GM12892 (cell line): ENCODE measurements around a stretch of chr4.

GRCh38 chr4:184412649-184413236 lies 61.6 kb downstream of the IRF2 start:
- RRBS: no CpG with 5 or more reads among the region's 14 CpGs

- RRBS: no CpG with 5 or more reads among the region's 9 CpGs
These were observed 20.8 kb downstream of the IRF2 start for GRCh38 chr4:184453418-184454094.

DNA sequence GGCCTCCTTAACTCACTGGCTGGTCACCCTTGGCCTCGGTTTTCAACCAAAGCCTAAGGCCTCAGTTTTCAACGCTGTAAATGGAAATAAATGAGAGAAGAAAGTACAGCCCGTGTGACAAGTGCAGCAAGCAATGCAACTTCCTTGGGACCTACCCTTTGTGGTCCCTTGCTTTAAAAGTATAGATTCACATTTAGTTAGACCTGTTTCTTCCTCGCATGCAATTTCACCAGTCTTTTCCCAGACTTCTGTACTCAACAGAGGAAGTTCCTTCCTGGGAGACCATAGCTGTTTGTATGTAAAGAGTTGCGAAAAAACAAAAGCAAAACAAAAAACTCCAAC lies 1.1 kb upstream of the IRF2 start:
- RRBS: no CpG with 5 or more reads among the region's 5 CpGs

GRCh38 chr4:184647896-184649066 lies 966 bp downstream of the CASP3 start:
- RRBS: under 1% methylated on average over 21 of the region's 65 CpGs

GRCh38 chr4:184688443-184688839 lies 38.9 kb downstream of the PRIMPOL start:
- RRBS: no CpG with 5 or more reads among the region's 11 CpGs

- RRBS: no CpG with 5 or more reads among the region's 3 CpGs
These were observed 29.4 kb upstream of the CENPU start for GRCh38 chr4:184763381-184763659.

DNA sequence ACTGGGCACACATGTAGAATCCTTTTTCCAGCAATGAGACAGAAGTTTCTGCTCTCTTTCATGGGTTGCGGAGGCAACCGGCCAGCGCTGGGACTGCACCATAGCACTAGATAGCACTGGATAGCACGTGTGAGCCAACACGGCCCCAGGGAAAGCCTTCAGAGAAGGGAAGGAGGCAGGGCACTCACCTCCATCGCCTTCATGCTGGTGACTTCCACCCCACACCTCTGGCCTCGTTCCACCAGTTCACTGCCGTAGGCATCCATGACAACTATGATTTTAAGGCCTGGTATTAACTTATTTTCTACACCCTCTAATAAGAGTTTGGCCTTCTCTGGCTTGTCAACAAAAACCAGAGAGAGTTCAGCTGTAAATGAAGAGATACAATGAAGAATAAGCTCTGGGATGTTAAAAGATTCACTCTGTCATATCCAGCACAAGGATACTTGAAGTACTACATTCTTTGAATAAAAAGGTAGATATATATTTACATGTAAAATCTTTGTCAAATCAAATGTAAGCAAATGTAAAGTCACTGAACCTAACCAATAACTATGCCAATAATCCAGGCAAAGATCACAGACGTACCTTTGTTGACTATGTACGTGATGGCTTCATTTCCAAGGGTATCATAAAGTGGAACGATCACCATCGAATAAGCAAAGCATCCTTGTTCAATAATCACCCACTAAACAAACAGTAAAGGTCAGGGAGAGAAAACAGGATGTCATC lies 42.6 kb upstream of the CENPU start:
- RRBS: no CpG with 5 or more reads among the region's 12 CpGs

DNA sequence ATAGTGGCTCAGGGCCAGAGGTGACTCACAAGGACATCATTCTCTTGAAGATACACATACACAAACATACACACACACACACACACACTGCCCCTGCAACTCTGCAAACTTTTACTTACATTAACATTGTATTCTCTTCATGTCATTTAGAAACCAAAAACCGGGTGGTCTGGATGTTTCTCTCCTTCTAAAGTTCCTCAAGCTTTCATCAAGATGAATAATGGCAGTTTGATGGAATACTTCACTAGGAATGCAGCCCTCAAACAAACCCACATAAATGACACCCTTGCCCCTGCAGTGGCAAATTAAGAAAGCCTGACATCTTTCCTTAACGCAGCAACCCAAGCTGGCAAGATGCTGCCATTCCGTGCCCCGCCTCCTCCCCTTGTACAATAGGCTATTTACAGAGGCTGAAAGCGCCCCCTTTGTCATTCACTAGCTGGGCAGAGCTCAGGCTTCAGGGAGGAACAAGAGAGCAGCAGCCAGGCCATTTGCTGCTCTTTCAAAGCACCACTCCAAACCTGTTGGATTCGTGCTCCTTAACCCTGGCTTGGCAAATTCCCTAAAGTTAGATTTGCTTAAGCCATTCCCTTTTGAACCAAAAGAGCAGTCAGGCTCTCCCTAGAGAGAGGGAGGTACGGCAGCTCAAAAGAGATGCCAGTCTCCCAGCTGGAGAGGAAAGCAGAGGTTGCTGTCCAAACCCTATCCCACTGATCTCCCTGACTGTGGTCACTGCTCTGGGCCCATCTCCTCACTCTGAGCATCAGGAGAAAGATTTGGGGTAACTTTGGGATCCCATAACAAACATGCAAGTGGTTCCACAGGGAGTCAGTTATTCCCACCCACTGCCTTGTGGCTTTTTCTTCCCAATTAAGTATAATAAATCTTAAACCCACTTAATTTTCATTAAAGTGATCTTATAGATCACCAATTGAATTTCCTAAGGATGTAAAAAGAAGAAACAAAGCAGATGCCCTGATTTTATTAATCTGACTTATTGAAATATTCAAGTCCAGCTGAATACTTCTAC lies 17.3 kb downstream of the ACSL1 start:
- RRBS: no CpG with 5 or more reads among the region's 7 CpGs

DNA sequence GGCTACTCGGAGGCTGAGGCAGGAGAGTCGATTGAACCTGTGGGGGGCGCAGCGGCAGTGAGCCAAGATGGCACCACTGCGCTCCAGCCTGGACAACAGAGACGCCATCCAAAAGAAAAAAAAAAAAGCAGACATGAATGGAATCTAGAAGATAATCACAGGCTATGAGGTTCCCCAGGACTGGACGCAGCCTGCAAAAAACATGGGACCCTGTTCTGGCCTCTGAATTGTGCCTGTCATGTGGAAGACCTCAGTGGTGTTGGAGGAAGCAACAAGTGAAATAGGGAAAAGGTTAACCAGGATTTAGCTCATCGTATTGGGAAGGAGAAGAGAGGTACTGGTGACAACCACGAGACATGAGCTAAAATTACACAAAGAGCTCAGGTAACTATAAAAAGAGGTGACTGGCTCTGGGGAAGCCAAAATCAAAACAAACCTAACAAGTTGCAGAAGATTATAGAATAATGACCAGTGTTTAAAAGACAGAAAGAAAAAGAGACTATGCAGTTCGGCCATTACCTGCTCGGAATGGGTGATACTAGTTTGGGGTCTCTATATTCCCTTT lies 9.7 kb downstream of the ACSL1 start:
- RRBS: no CpG with 5 or more reads among the region's 11 CpGs

DNA sequence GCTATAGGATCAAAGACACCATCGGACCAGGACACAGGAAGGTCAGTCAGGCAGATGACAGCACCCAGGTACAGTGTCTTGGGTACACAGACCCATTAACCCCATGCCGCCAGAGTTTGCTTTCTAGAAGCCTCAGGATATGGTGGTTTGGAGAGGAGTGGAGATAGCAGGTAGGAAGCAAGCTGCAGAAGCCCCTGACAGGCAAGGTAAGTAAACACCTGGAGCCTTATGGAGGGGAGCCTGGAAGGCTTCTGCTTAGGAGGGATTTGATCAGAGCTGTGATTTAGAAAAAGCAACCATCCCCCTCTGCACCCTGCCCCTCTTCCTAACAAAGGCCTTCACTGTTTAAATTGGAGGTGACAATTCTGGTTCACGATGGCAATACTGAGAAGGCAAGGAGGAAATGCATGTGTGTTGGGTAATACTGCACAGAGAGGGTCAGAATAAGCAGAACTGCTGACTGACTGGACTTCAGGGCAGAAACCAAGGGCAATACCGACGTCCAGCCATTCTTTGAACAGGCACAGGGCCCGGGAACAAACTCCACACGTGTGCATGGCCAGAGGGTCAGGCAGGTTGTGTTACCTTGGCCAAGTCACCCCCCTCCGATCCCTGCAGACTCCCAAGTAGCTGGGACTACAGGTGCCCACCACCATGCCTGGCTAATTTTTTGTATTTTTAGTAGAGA lies 6.1 kb downstream of the ACSL1 start:
- RRBS: no CpG with 5 or more reads among the region's 8 CpGs

DNA sequence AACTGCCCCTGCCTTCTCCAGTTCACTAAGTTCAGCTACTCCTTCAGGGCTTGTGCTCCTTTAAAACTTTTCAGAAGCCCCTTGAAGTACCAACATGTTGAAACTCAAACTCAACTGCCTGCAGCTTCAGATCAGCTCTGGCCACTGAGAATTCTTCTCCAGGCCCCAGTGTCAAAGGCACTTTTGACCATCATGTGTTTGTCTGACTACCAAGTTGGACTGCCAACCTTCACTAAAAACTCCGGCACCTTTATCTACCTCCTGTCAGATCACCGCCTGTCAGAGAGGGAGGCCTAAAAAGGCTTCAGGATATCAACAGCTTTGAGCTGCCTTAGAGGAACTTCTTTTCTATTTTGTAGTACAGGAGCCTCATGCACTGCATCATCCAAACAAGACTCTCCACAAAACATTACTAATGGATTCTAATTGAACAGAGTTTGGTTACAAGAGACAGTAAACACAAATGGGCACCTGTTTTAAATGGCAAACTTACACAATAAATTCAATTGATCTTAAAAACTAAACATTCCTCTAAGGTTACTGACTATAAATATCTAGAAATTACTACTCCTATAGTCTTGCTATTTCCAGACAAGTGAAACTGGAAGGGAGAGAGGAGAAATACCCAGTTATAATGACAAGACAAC lies 2.7 kb downstream of the ACSL1 start:
- RRBS: no CpG with 5 or more reads among the region's 2 CpGs

GRCh38 chr4:184824016-184824516 lies 1.7 kb downstream of the ACSL1 start:
- RRBS: no CpG with 5 or more reads among the region's 9 CpGs

DNA sequence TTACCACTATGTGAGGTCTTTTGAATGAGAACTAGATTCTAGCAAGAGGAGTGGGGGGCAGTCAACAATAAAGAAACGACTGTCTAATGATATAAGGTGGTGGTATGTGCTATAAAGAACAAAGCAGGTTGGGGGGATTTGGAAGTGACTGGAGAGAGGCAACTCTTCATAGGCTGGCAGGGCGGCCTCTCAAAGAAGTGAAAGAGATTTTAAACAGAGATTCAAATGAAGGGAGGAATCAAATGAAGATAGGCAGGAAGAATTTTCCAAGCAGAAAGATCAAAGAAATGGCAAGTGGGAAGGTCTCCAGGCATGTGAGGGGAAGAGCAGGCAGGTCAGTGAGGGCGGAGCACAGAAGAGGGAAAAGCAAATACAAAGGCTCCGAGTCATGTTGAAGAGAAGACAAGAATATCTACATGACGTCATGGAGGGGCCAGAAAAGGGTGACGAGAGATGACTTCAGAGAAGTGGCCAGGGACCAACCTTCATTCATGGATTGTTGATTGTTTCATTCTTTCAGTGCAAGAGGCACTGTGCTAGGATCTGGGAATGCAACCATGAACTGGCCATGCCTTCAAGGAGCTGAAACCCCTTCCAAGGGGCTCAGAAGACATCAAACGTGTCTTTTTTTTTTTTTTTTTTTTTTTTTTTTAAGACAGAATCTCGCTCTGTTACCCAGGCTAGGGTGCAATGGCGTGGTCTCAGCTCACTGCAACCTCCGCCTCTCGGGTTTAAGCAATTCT lies 13.0 kb upstream of the ACSL1 start:
- RRBS: no CpG with 5 or more reads among the region's 11 CpGs

DNA sequence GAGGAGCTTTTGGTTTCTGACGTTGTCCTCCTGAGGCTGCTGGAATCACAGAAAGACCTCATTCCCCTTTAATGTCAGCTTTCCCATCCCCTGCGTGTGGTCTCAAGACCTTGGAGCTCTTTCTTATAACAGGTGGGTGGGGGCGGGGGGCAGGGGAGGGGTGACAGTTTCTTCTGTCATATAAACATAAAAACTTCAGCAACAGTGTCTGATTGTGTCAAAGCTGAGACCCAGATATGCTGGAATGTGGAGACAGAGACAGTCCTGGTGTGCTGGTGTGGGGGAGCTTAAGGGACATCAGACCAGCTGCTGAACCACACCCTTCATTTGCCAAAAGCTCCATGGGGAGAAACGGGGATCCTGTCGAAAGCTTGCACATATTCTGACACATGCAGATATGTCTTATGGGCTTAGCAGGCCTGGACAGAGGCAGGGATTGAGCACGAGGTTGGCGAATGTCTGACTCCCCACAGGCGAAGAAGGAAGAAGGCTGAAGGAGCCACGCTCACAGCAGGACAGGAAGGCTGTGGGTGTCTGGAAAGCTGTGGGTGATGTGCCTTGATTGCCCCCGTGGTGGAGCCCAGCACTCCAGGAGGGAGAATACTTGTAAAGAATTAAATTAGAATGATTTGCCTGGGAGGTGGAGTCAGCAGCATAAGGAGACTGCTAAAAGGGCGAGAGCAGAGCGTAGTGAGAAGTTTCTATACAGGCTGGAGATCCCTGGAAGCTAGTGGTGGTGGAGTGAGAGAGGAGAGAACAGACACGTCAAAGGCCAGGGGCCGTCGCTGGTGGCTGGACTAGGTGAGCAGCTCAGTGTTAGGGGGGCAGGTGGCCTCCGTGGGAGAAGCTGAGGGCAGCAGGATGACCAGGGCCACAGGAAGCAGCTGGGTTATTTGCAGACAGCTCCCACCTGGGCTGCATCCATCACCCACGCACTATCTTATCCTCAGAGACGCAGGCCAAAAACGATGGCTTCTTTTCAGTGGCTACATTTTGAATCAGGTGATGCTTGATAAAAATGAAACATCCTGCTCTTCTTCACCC lies 72.3 kb upstream of the ACSL1 start:
- RRBS: no CpG with 5 or more reads among the region's 19 CpGs

DNA sequence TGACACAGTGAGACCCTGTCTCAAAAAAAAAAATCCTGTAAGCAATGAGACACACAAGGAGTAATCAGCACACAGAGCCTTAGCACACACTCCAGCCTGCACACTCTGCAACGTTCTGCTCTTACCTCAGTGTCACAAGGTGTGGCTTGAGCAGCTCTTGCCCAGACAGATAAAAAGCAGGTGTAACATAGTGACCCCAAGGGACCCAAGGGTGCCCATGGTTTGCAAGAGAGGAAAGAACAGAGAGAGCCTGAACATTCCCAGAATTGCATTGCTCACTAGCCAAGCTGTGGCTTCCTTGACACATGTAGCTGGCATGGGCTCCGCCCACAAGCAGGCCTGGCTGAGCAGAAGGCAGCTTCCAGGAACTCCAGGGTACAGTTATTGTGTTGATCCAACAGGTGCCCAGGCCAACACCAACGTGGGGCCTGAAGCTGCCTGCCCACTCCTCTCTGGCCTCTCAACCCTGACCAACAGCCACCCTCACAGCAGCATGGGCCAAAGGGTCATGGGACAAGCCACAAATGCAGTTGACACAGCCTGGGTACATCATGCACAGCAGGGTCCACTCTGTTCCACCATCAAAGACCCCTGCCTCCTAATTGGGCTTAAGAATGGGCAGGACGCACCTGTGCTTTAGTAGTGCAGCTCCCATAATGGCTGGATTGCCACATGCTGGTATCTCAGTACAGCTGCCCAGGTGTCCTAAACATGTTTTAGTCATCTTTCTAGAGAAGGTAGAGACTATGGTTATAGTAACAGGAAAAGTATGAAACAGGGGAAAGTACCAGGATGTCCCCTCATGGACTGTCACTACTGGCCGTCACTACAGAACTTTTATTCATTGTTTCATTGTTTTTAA lies 73.6 kb upstream of the ACSL1 start:
- RRBS: no CpG with 5 or more reads among the region's 5 CpGs

GRCh38 chr4:185128260-185129336 lies 14.5 kb upstream of the SLC25A4 start:
- RRBS: 3% methylated on average over 14 of the region's 81 CpGs

- RRBS: no CpG with 5 or more reads among the region's 2 CpGs
These were observed 5.5 kb downstream of the SLC25A4 start for GRCh38 chr4:185148625-185148877.

DNA sequence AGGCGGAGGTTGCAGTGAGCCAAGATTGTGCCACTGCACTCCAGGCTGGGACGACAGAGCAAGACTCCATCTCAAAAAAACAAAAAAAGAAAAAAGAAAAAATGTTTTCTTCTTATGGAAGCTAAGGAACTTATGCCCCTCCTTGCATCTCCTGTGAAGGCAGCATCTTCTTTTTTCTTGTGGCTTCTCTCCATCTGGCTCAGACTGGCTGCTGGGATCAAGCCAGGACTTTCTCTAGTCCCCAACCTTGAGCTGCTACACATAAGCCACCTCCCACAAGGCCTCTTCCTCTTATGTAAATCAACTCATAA lies 10.0 kb downstream of the SNX25 start:
- RRBS: no CpG with 5 or more reads among the region's 2 CpGs

- RRBS: no CpG with 5 or more reads among the region's 7 CpGs
These were observed 45.0 kb downstream of the SNX25 start for GRCh38 chr4:185254307-185254968.

DNA sequence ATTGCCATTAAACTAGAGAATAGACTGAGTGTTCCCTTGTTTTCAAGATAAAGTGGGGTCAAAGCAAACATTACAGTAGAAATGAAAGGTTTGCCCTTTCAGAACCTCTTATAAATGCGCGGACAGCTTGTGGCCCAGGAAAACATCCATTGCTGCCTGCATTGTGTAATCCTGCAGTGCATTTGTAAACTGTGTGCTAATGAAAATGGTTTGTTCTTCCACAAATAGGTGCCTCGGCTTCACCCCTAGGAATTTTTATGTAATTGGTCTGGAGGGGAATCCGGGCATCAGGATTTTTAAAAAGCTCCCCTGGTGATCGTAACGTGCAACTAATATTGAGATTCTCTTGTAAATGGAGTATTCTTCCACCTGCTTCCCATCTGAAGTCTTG lies 62.9 kb downstream of the SNX25 start:
- RRBS: no CpG with 5 or more reads among the region's 6 CpGs